ENCODE results near the gene PKDCC.

DNA sequence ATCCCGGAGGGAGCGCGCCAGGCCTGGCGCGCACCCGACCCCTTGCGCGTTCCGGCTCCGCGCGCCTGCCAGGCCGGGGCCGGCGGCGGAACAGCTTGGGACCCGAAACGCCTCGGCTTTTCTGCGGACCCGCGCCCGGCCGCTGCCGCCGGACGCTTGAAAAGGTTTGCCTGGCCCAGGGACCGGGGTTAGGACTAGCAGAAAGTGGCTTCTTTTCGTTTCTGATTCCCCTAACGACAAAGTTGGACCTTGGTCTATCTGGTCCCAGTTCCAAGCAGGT, 227 bp upstream of the MAP4K3 start:
- PRO-cap = bidirectional peak, plus-strand start at position 71 of the sequence, minus-strand start outside the sequence

DNA sequence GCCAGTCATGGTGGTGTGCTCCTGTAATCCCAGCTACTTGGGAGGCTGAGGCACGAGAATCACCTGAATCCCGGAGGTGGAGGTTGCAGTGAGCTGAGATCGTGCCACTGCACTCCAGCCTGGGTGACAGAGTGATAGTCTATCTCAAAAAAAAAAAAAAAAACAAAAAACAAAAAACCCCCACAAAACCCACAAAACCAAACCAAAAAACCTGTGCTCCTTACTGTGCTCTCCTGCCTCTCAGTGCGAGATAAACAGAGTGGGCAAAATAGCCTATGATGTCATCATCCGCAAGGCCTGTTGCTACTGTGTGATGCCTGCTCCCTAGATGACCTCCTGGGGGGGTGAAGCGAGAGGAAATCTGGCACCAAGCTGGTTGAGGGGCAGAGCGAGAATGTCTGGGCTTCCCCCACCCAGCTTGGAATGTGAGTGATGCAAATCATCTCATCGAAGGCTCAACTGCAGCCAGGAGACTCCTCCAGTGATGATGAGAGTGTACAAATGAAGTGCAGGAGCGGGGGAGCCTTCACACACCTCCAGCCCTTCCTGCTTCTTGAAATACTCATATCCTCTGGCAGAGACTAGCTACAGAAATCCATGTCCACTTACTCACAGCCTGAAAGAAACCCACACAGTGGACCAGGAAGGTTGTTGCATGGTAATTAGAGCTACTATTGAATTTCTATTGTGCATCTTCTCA, 57.7 kb upstream of the MAP4K3 start:
- PRO-cap = no peak

DNA sequence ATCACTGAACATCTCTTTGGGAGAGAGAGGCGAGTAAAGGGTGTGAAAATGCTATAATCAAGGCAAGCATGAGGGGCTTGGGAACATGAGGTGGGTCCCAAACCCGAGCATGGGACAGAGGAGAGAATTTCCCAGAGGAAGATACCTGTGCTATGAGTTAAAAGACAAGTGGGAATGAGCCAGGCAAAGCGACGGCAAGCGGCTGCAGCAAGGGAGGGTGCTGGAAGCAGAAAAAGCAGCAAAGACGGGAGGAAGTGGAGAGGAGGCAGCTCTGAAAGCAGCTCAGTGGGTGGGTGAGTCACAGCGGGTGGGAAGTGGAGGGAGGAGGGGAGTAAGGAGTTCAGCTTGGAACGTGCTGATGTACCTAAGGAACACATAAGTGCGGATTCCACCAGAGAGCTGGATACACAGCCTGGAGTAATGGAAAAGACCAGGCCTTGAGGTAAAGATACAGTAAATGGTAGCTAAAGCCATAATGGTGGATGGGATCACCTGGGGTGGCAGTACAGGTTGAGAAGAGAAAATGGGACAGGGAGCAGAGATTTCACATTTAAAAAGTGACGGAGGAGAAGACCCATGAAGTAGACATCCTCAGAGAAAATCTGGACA, 41.4 kb downstream of the THUMPD2 start:
- PRO-cap = no peak

DNA sequence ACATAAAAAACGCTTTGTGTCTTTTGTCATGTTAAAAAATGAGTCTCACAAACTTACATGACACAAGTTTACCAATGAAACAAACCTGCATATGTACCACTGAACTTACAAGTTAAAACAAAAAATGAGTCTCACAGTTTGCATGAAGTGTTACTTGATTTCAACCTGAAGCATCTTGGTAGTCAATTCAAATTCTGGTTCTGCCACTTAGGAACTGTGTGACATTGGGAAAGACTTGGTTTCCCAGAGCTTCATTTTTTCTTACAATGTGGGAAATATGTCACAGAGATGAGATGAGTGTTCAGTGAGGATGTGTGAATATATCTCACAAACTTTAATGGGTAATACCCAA, 131.9 kb upstream of the THUMPD2 start:
- PRO-cap = no peak

DNA sequence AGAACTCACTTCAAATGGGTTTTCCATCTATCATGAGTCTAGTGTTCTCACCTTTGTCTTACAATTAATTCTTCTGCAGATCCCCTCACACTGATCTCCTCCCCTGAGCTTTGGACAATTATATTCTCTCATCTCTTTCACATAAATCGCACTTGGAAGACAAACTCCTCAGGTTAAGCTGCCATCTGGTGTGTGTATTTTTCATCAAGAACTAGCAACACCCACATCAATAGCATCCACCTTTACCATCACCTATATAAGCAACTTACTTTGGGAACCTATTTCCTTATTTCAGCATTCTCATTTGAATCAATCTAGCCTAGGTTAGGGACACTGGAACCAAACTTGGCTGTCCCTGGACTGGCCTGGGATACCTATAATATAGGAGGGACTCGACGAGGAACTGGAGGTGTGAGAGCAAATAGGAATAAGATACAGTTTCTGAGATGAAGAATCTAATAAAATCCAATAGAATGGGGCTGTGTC, 220.3 kb downstream of the SLC8A1 start:
- PRO-cap = no peak

DNA sequence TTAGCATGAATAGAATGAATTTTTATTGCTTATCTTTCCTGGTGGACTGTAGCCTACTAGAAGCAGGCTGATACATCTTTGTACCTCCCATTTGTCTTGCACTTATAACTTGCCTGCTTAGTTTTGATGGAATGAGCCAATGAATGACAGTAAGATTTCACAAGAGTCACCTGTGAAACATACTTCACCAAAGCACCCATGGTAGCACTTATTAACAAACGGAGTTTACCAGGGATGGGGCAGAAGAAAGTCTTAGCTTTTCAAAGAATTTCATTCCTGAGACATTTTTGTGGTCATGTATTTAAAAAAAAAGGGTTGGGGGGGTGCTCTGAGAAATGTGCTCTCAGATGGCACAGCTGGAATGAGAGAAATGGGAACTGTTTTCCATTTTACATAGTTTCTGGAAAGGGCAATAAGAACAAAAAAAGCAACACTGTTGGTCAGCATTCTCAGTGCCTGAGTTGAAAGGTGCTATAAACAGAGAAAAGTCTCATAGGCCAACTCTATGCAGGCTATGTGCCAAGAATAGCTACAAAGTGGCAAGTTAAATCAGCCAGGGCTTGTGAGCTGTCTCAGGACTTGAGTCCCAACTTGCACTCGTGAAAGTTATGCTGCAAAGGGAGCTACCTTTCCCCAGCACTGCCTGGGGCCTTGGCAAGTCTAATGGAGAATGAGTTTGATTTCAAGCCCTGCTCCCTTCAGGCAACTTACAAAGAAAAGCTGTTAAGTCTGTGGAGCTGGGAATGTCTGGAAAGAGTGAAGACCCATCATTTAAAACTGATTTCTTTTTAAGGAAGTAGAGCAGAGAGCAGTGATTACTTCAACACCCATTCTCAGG, 170.7 kb downstream of the SLC8A1 start:
- PRO-cap = no peak

GRCh38 chr2:40352580-40353382, 99.1 kb downstream of the SLC8A1 start:
- PRO-cap = no peak

- PRO-cap = no peak
Measured at GRCh38 chr2:40401755-40402362, 50.0 kb downstream of the SLC8A1 start.

- PRO-cap = no peak
Measured at GRCh38 chr2:40451317-40451424, 719 bp downstream of the SLC8A1 start.

DNA sequence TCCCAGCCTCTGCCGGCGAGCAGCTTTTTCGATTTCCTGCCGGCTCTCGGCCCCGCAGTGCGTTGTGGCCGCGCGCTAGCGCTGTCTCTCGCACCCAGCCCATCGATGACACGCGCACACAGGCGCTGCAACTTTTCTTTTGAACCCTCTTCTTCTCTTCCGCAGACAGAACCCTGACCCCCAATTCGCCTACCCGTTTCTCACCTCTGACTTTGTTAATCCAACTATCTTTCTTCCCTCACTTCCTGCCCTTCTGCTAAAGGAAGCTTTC, 408 bp upstream of the SLC8A1 start:
- PRO-cap = no peak

DNA sequence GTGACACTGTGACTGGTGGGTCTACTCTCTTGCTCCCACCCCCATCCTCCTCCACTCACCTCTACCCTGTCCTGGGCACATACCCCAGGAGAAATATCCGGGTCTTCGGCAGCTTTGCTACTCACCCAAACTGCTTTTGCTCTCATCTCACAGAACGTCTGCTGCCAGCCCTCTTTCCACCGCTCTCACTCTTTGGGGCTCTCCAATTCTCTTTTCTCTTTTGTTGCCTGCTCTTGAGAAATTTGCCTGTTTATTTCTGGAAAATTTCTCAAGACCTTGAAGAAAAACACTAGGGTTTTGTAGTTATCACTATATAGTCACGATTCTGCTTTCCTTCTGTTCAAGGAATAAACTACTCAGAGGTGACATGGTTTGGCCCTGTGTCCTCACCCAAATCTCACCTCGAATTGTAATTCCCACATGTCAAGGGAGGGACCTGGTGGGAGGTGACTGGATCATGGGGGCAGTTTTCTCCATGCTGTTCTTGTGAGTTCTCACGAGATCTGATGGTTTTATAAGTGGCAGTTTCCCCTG, 133.7 kb upstream of the PKDCC start:
- PRO-cap = no peak

DNA sequence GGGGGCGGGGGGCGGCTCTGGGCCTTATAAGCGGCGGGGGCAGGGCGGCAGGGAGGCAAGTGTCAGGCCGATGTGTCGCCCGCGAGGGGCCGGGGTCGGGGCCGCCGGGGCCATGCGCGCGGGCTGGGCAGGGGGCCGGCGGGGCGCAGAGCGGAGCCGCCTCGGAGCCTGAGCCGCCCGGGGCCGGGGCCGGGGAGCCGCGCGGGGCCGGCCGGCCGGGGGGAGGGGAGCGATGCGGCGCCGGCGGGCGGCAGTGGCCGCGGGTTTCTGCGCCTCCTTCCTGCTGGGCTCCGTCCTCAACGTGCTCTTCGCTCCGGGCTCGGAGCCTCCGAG, at the start of gene PKDCC:
Gene PKDCC (plus strand): TSS at position 54 of the 333 bp plus-strand sequence.
- PRO-cap = bidirectional peak, plus-strand start at position 58 of the sequence, minus-strand start outside the sequence

- PRO-cap = no peak
Measured at GRCh38 chr2:42060649-42060955, 12.8 kb downstream of the PKDCC start.

DNA sequence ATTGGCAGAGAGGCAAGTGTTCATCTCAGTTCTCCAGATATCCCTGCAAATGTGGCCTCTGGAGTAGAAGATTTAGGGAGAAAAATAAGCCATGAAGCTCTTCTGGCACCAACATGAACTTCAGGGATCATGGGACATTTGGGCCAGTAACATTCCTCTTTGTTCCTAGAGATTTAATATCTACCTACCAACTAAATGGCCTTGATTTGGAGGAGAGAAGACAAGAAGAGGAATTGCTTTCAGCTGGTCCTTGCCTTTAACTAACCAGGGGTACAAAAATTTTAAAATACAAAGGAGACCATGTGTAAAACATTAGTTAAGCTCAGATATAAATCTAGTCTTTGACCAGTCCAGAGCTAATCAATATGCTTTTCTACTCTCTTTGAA, 52.6 kb upstream of the EML4 start:
- PRO-cap = no peak

- PRO-cap = bidirectional peak, plus-strand start at chr2:42133281, minus-strand start at chr2:42133078
Measured at GRCh38 chr2:42132346-42133757, 36.3 kb upstream of the EML4 start.

DNA sequence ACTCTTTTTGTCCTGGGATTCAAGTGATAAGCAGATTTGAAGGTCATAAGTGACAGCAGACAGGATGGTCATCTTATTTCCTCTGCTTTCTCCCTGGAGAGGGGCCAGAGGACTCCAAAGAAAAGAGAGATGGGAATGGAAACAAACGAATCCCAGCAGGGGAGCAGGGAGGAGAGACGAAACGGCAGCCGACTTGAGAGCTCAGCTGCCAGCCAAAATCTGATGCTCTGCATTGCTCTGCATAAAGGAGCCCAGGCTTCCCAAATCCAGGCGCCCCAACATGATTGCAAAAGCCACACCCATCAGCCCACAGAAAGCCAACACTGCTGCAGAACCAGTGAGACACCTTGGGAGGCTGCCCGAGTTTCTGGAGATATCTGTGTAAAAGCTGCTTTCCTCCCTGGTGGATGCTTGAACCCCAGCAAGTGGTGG, 28.0 kb upstream of the EML4 start:
- PRO-cap = no peak

GRCh38 chr2:42195255-42195988, 26.3 kb downstream of the EML4 start:
- PRO-cap = no peak

GRCh38 chr2:42342301-42343315, 18.4 kb downstream of the COX7A2L start:
- PRO-cap = no peak

DNA sequence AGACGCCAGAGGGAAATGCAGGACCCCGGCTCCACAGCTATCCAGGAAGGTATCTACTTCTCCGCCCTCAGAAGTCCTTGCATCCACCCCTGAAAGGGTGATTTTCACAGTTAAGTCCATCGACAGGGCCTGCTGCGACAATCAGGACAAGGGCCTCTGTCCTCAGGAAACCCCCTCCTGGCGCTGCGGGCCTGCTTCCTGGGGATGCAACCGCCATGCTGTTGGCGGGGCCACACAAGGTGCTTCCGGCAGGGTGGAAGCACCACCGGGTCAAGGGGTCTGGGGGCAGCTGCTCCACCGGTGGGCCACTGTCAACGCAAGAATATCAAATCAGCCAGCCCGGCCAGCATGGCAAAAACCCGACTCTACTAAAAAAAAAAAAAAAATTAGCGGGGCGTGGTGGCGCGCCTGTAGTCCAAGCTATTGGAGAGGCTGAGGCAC, 63.9 kb upstream of the COX7A2L start:
- PRO-cap = no peak

DNA sequence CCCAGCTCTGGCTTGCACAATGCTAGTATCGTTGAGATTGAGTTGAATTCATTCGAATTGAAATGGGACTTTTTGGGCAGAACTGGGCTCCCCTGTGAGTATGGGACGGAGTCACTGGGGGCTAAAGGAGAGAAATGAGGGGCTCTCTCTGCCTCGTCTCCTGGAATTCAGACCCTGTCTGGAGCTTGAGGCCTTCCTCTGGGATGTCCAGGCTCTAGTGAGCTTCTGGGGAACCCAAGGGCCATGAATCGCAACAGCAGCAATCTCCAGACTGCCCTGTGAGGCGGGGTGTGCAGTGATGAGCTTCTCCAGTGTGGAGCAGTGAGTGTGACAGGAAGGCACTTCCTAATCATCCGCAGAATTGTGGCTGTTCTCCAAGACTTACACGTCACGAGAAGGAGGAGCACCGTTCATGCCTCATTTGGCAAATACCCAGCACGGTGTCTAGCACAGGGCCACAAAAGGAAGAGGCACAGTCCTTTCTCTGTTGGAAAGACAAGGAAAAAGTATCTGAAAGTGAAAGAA, 124.9 kb upstream of the HAAO start:
- PRO-cap = no peak

Data from mucosa of descending colon (tissue), 1 donor.